ENCODE measurements around a stretch of chr6.

DNA sequence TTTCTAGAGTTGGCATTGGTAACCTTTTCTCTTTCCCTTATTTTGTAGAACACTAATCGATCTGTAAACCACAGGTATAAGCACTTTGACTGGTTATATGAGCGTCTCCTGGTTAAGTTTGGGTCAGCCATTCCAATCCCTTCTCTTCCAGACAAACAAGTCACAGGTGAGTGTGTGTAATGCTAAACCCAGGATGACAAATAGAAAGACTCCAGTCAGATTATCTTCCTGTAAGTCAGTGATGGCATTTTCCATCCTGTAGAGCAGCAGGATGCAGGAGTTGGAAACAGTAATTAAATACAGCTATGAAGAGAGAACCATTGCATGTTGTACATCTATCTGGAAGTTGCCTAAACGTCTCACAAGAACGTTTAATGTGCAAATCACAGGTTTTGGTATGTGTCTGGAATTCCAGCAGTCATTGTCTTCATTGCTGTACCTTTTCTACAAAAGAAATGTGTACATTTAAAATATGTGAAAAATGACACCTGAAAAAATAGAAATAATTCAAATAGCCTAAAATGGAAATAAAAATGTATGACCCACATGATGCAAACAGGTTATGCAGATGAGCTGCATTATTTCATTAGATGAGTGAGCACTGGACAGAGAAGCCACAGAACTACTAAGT is 71.7 kb upstream of the SYNJ2 start:
- RRBS, result no CpG with 5 or more reads among the region's 4 CpGs

DNA sequence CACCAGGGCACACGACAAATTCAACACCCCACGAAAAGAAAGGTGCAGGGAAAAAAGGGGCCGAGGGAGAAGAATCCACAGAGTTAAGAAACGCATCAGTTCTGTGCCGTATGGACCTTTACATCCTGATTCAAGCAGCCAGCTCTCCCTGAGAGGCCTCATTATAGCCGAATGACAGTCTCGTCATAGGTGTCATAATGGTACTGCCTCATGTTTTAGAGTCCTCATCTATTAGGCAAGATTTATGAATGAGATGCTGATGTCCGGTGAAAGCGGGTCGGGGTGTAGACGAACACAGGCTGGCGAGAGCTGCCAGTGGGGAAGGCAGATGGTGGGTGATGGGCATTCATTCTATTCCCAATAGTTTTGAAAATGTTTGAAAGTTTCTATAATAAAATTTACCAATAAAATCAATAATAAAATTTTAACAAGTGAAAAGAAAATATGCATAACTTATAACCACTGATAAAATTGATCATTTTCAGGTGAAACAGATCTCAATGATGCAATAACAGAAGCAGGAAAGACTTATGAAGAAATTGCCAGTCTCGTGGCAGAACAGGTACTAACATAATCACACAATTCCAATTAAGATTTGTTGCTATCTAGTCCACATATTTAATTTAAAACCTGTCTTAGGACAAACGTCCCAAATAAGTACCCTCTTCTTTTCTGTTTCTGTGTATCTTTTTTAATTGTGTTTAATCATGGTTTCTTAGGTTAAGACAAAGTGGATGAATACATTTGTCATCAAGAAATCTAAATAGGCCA is 46.0 kb upstream of the SYNJ2 start:
- RRBS, result no CpG with 5 or more reads among the region's 14 CpGs

GRCh38 chr6:157940310-157940956 is 41.2 kb upstream of the SYNJ2 start:
- RRBS, result no CpG with 5 or more reads among the region's 7 CpGs

DNA sequence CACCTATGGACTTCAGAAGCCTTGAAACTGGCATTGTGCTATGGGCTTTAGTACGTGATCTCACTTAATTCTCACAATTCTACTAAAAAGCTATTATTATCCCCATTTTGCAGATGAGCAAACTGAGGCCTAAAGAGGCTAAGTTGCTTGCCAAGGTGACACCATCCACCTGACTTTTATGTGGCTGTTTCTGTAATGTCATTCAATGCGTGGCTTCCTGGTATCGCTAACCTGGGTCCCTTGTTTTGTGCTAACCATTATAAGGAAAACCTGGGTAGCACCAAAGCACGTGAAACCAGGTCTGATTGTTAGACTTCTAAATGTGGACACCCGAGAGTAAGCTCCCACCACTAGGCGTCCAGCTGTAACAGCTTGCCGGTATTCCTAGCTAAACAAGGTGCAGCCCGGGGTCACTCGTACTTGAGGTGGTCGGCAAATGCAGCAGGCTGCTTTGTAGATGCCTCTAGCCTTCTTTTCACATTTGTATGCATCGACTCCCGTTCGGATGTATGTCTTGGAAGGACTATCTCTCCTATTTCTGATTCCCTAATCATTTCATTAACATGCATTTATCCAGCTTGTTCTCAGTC is 1.1 kb downstream of the SYNJ2 start:
- RRBS, result no CpG with 5 or more reads among the region's 13 CpGs

GRCh38 chr6:158016858-158017402 is 35.3 kb downstream of the SYNJ2 start:
- RRBS, result no CpG with 5 or more reads among the region's 18 CpGs

DNA sequence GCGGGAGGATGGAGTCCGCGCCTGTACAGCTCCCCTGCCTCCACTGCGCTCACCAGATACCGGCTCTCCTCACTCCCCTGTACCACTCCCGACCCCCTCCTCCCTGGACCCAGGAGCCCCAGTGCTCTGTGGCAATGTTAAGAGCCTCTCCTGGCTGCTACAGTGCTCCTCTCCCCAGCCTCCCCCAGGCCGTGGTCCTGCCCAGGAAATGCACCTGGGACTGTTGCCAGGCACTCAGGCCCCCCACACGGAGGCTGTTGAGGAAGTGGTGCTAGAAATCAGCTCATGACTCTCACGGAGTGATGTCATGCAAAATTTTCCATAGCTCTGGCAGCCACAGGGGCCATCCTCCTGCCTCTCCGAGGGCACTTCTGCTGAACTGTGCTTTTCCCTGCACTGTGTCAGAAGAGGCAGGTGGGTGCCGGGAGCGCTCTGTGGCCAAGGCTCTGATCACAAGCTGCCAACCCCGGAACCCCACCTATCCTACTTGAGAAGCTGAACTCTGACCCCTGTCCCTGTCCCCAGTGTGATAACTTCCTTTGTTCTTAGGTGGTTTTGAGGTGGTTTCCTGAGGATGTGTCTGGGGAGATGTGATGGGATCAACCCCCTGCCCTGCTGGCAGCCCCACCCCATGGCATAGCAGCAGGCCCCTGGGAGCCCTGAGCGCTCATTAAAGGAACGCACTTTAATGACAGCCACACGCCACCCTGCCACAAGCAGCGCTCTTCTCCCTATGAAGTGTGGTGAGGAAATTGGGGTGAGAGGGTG is 44.9 kb downstream of the SYNJ2 start:
- RRBS, result 6% methylated on average over 3 of the region's 17 CpGs

- RRBS, result no CpG with 5 or more reads among the region's 12 CpGs
Observed at GRCh38 chr6:158037643-158038089, 56.0 kb downstream of the SYNJ2 start.

- RRBS, result 54% methylated on average over 3 of the region's 14 CpGs
Observed at GRCh38 chr6:158059913-158060770, 78.5 kb downstream of the SYNJ2 start.

DNA sequence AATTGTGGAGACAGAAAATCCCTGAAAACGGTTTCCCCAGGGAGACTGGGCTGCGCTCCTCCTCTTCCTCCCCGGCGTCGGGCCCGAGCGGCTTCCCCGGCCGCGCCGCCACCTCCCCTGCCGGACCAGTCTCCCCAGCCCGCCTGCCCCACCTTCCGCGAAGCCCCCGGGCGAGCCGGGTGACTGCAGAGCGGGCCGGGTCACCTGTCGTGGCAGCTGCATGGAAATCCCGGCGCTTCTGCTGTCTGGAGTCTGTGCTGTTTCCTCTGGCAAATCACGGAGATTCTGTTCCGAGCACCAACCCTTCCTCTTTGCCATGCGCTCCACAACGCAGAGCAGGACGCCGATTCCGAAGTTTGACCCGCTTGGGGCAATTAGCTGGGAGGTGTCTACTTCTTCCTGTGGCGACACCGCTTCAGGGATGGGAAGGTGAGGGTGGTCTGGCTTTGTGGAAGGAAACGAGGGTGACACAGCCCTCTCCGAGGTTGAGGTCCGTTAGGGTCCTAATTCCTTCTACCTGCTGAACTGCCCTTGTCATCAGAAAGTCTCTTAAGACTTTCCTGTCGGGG is 64.6 kb downstream of the GTF2H5 start:
- RRBS, result 1% methylated on average over 5 of the region's 37 CpGs

DNA sequence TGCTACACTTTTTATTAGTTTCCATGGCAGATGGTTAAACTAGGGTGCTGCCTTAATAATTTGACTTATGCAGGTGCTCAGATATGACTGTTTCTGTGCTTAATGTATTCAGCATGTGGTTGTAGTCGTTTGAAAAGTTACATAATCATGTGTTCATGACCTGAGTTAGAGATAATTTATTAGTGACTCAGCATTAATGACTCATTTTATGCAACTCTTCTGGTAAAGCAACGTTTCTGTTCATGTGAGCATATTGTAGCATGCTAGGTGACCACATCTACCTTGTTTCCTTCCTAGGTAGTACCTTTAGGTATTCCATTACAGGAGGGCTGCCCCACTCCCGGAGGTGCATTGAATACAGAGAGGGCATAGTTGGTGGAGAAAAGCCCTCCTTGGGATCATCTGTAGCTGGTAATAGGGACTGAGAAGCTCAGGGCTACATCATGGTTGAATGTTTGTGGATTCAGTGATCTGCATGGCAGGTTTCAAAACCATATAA is 11.0 kb downstream of the TULP4 start:
- RRBS, result no CpG with 5 or more reads among the region's 3 CpGs

GRCh38 chr6:158451907-158452763 is 107.8 kb upstream of the TMEM181 start:
- RRBS, result no CpG with 5 or more reads among the region's 11 CpGs

DNA sequence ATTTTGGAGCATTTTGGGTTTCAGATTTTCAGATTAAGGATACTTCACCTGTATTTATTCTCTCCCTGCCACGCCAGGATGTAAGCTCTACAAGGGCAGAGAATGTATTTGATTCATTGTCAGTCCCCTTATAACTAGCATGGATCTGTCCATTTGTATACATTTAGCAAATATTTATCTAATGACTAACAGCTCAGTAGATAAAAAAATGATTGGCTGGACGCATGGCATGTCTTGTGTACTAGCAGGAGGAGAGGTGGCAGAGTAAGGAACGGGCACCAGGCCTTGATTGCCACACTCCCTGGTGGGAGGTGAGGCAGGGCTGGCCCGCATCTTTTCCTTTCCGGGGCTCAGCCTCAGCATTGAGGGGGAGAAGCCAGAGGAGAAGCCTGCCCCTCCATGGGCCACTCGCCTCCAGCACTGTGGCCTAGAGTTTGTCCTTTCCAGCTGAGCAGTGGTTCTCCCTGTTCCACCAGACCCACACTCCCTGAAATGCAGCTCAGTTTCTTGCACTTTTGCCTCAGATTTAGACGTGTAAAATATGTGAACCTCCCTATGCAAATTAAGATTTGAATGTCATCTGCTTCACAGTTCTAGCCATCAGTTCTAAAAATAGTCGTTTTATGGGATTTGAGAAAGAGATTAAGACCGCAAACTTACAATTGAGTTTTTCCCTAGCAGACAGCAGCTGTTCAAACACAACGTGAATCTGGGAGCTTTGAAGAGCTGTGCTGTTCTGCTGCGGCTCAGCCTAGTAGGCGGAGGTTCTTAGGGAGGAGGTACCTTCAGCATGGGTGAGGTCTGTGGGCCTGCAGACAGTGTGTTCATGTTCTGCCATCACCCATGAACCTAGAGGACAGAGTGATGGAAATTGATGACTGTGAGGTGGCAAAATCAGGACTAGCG is 84.8 kb upstream of the TMEM181 start:
- RRBS, result no CpG with 5 or more reads among the region's 13 CpGs

DNA sequence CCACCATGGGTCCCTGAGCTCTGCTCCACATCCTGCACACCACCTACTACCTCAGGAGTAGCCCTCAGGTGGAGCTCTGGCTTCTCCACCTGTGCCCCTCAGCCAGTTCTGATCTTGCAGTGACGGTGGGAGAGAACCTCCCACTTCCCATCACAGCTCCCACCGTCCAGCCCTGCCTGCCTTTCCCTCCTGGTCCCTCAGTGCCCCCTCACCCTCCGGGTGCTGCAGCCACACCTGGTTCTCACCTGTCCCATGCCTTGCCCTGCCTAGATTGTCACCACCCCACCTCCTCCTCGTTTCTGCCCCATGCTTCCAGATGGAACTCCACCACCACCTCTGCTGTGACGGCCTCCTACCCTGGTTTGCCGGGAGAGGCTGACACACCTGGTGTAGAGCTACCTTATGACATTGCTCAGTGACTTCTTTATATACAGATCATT is 66.1 kb upstream of the TMEM181 start:
- RRBS, result no CpG with 5 or more reads among the region's 6 CpGs

GRCh38 chr6:158609372-158609930 is 35.1 kb downstream of the DYNLT1 start:
- RRBS, result 93% methylated on average over 2 of the region's 8 CpGs

DNA sequence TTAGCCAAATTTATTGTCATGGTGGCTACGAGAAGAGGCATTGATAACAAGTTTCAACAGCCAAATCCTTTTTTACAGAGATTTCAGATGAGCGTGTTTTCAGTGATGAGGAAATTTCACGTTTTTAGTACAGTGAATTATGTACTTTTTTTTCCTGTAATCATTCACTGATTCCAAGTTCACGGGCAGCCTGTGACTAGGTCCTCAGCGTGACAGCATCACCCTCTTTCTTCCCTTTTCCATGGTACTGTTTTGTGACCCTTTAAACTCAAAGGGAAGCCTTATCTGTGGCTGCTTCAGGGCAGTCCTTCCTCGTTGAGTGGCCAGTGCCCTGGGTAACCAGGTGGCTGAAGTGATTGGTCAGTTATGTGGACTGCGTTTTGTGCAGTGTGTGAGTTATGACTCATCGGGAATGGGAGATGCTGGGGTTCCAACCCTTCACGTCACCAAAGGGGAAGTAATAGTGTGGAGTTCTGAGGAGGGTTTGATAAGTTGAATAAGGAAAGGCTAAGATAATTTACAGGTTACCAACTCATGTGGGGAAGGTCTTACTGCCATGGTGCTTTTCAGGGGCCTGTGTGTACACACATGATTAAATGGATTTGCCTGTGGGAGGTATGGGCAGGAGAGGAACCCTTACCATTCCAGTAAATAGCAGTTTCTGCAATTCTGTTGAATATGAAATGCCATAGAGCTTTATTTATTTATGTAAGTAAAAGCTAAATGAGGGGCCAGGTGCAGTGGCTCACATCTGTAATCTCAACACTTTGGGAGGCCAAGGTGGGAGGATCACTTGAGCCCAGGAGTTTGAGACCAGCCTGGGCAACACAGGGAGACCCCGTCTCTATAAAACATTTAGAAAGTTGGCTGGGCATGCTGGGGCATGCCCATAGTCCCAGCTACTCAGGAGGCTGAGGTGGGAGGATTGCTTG is 12.2 kb downstream of the DYNLT1 start:
- RRBS, result no CpG with 5 or more reads among the region's 10 CpGs

DNA sequence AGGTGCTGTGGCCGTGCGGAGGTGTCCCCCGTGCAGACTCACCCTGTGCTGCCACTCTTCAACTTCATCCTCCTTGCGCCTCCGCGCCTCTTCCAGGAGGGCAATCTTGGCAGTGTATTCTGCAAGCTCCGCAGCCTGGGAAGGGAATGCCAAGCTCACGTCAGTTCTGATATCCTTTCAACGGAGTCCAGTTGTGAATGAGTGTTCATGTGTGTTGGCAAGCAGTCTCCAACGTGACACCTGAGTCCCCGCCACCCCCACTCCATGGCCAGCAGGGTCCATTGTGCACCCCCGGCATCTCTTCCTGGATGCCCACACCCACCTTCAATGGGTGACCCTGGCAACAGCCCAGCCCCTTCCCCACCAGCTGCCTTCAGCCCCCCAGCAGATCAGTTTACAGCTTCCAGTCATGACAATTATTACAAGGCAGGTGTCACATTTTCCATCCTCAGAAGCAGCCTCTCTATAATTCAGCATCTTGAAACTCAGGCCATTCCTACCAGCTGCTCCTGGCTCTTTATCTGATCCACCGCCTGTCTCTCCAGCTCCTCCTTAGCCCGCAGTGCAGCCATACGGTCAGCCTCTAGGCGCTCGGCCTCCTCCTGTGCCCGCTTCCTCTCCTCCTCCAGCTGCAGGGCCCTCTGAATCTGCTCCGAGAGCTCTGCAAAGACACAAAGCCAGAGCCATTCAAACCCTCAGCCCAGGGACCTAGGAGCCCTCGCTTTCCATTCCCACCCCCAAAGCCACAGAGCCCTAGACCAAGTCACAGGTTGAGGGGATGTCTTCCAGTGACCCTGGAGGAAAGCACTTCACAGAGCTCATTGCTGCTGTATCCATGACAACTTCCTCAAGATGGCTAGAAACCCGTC is 49.6 kb downstream of the EZR start:
- RRBS, result no CpG with 5 or more reads among the region's 21 CpGs

GRCh38 chr6:158770153-158771129 is 48.7 kb downstream of the EZR start:
- RRBS, result no CpG with 5 or more reads among the region's 26 CpGs

GRCh38 chr6:158860398-158860644 is 41.2 kb upstream of the EZR start:
- RRBS, result no CpG with 5 or more reads among the region's 4 CpGs

GRCh38 chr6:158861720-158862432 is 42.7 kb upstream of the EZR start:
- RRBS, result no CpG with 5 or more reads among the region's 6 CpGs

DNA sequence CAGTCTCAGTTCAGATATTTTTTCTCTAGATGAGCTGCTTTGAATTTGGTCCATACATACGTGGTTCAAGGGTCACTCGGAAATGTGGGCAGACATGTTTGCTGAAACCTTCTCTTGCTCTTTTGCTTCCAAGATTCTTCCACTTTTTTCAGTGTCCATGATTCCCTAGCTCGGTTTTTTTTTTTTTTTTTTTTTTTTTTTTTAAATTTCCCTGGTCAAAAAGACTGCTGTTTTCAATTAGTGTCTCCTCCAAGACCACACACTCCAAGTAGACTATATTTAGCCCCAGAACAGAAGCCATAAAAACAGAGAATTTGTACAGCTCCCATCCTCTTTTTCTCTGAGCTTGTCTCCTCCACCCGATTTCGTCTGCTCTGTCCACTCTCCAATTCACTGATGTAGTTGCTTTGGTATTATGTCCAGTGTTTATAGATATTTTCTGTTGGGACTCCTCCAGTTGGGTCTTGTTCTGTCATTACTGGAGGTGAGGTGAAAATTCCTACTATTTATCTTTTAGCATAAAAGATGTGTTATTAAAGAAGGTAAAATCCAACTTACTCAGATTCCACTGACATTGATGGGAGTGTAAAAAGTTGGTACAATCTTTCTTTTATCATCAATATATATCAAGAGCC is 37.6 kb downstream of the RSPH3 start:
- RRBS, result no CpG with 5 or more reads among the region's 5 CpGs

Data from hTERT-HM (cell line).